Penis (tissue), 1 donor: ENCODE measurements around the genes SLC10A7 and SH3D19.

GRCh38 chr4:146381300-146381961 lies 140.3 kb downstream of the SLC10A7 start:
- PRO-cap: no peak

DNA sequence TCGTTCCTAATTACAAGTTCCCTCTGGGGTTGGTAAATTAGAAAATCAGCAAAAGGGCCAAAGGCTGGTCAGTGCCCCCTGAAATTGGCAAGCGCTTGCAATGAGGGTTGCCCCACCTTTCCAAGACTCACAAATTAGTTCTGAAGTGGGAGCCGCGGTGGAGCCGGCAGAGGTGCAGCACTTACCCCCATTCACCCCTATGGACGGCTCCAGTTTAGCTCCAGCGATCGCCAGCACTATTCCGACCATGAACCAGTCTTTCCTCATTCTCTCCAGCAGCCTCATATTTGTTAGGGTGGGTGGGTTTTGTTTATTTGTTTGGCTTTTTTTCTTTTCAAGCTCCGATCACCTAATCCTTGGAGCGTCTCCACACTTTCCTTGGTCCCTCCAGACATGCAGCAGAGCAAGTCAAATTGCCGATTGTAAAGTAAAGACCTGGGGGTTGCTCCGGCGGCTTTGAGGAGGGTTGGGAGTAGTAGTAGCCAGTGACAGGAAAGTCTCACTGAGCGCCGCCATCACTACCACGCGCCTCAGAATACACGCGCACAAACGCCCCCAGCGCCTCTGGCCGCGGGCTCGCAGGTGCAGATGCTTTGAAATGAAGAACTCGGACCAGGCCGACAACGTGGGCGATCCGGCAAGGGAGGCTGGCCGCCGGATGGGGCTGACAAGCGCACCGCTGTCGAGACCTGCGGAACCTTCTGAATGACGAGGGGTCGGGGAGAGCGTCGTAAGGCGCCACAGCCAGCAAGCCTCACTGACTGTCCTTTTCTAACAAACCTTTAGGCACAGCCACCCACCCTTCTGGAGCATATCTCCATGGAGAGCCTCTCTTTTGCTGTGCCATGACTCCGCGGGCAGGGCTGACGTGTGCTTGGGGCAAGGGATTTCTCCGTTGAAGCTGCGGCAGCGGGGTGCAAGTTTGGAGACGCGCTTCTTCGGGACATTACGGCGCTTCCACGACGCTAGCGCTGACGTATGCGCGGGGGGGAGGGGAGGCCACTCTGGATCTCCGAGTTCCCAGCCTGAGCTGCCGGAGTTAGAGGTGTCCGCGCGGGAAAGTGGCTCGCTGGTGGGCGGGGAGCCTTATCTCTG lies at the start of gene SLC10A7:
SLC10A7 (minus strand) TSS at position 508 of the 1,095 bp plus-strand sequence.
- PRO-cap: unidirectional peak, minus-strand start at position 458 of the sequence; bidirectional peak, plus-strand start at position 1,042 of the sequence, minus-strand start at position 872 of the sequence

DNA sequence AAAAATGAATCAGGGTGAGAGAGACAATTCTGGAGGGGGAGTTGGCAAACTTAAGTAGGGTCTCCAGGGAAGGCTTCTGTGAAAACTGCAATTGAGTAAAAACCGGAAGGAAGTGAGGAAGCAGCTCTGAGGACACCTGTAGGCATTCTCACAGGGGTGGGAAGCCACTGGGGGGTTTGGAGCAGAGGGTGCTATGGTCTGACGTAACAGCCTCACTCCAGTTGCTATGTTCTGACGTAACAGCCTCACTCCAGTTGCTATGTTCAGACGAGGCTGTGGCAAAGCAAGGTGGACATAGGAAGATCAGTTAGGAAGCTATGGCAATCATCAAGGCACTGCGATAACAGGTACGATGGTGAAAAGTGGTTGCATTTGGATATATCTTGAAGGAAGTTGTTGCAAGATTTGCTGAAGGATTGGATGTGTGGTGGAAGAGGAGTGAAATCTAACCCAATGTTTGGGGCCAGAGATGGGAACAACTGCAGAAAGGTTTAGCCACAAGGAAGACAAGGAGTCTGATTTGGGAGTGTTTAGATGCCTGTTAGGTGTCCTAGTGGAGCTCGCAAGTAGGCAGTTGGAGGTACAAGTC lies 47.9 kb downstream of the EDNRA start:
- PRO-cap: no peak

GRCh38 chr4:147756066-147756321 lies 24.1 kb downstream of the ARHGAP10 start:
- PRO-cap: no peak

DNA sequence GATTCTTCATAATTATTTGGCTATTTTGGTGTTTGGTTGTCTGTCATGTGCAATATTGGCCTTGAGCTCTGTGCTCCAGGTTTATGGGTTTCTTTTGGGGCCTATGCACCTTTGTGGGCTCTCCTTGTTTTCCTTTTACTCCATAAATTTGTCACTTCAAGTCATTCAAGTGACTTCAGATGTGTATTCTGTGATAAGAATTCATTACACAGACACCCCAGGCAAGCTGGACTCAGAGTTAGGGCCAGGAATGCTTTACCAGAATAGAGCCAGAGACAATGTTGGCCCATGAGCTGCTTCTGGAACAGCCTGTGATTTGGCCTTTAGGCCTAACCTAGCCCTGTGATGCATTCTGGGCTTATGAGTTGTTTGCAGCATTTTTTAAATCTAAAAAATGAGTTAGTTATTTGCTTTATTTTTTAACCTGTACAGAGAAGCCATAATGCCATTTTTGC lies 84.4 kb downstream of the ARHGAP10 start:
- PRO-cap: no peak

GRCh38 chr4:148023851-148024189 lies 291.9 kb downstream of the ARHGAP10 start:
- PRO-cap: no peak

GRCh38 chr4:148191948-148192758 lies 250.1 kb downstream of the NR3C2 start:
- PRO-cap: no peak

- PRO-cap: no peak
These were observed 352.9 kb upstream of the NR3C2 start for GRCh38 chr4:148794989-148795665.

DNA sequence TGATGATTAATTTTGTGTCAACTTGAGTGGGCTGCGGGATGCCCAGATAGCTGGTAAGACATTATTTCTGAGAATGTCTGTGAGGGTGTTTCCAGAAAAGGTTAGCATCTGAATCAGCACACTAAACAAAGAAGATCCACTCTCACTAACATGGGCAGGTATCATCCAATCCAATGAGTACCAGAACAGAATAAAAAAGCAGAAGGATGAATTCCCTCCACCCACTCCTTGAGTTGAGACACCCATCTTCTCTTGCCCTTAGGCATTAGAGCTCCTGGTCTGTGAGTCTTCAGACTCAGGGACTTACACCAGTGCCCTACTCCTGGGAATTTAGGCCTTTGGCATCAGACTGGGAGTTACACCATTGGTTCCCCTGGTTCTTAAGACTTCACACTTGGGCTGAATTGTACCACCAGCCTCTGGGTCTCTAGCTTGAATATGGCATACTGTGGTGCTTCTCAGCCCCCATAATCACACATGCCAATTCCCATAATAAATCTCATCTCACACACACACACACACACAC lies 185.9 kb upstream of the MAB21L2 start:
- PRO-cap: no peak

DNA sequence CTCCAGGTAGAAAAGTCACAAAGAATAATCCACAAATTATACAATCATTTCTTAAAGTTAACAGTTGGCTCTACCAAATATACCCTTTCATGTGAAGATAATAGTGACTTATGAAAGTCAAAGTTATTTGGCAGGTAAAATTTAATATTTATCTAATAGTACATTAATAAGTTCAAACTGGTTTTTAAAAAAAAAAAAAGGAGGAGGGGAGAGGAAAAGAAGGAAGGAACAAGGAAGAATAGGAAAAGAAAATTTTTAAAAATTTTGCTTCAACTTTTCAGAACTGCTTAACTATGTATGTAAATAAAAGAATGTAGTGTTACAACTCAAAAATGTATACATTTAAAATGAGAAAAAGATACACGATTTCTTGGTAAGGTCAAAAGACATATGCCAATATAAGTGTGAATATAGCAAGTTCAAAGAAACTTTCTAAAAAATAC lies 6.0 kb upstream of the MAB21L2 start:
- PRO-cap: no peak

- PRO-cap: no peak
These were observed 177.4 kb downstream of the MAB21L2 start for GRCh38 chr4:150759230-150759848.

GRCh38 chr4:151003959-151004470 lies 11.1 kb downstream of the LRBA start:
- PRO-cap: no peak

- PRO-cap: no peak
These were observed 8.0 kb downstream of the RPS3A start for GRCh38 chr4:151107036-151108213.

GRCh38 chr4:151204797-151205853 lies 71.8 kb upstream of the PRSS48 start:
- PRO-cap: no peak

- PRO-cap: no peak
These were observed 49.2 kb upstream of the PRSS48 start for GRCh38 chr4:151227589-151228297.

GRCh38 chr4:151277326-151277634 lies 319 bp downstream of the PRSS48 start:
- PRO-cap: no peak

DNA sequence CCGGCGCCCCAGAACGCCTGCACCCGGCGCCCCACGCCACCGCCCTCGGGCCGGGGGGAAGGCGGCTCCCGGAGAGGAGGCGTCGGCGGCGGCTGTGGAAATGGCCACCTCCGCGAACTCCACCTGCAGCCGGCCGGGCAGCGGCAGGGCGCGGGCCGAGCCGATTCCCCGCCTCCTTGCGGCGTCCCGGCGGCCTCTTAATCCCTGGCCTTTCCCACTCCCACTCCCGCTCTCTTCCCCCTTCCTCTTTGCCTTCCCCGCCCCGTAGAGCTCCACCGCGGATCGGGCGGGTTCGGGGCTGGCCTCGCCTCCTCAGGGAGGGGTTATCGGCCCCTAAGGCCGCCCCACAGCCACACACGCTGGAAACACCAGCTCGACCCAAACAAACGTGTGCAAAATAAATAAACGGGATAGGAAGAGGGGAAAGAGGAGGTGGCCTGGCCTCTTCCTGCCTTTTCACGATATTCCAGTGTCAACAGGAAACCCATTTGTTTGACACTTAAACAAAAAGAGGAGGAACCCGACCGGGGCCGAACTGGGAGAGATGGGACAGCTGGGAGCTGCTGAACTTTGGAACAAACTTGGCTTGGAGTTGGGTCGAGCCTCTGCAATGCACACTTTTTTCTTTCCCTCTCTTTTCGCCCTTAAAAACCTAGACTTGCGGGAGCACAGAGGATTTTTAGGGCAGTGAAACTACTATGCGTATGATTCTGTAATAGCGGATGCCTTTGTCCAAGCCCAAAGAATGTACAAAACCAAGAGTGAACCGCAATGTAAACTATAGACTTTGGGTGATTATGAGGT lies at the start of gene SH3D19:
SH3D19 (minus strand) TSS at position 206 of the 804 bp plus-strand sequence.
- PRO-cap: bidirectional peak, plus-strand start at position 48 of the sequence, minus-strand start at position 250 of the sequence

DNA sequence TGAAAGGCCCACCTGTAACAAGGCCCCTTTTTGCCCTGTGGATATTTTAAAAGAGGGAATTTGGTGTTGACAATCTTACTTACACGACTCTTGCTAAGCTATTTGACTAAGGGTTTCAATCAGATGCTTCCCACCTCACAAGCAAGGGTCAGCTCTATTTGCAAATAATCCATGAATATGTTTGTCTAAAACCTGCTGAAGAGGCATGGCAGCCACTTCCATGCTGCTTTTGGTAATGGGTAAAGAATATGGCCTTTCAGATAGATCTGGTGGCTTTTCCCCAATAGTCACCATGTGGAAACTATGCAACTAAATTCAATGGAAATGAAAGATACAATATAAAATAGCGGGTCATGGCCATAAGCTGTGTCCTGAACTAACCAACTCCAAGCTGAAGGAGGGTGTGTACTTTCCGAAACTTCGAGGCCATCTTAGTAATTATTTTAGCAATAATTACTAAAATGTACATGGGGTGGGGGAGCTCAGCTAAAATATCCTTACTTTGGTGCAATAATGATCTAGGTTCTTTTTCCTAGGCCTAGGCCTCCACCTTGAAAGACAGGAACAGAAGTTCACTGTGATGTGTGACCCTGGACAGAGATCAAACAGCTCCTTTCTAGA lies 92.7 kb downstream of the GATB start:
- PRO-cap: no peak

GRCh38 chr4:151687831-151688527 lies 72.8 kb downstream of the GATB start:
- PRO-cap: no peak

DNA sequence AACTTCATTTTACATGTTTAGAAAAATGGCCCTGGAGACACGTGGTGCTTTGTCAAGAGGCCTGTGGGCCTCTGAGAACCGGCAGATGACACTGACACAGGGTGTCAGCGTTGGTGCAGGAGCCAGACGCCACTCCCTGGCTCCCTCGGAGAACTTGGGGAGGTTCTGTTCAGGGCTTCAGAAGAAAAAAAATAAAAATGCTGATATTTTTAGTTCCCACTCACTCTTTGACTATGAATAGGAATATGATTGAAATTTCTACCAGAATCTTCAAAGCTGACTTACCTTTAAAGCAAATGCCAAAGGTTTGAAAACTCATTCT lies 190.9 kb upstream of the GATB start:
- PRO-cap: no peak